Measurements from ENCODE around the genes EBF4, OXT, SLC4A11 and HSPA12B.

- PRO-cap: no peak
- RAMPAGE, long total RNA, 4 experiments: no peak in any of the 4 experiments
These were observed 42.0 kb downstream of the SIRPA start for GRCh38 chr20:1936762-1938122.

- PRO-cap: bidirectional peak, plus-strand start at chr20:1945452, minus-strand start at chr20:1945135
- RAMPAGE, long total RNA, 4 experiments: no peak in any of the 4 experiments
These were observed 49.0 kb downstream of the PDYN start for GRCh38 chr20:1944335-1945739.

- PRO-cap: no peak
- RAMPAGE, long total RNA, 4 experiments: no peak in any of the 4 experiments
These were observed 34.7 kb upstream of the TGM3 start for GRCh38 chr20:2261235-2261451.

- PRO-cap: no peak
- RAMPAGE, long total RNA, 4 experiments: no peak in any of the 4 experiments
These were observed 6.9 kb downstream of the SNRPB start for GRCh38 chr20:2463304-2464469.

DNA sequence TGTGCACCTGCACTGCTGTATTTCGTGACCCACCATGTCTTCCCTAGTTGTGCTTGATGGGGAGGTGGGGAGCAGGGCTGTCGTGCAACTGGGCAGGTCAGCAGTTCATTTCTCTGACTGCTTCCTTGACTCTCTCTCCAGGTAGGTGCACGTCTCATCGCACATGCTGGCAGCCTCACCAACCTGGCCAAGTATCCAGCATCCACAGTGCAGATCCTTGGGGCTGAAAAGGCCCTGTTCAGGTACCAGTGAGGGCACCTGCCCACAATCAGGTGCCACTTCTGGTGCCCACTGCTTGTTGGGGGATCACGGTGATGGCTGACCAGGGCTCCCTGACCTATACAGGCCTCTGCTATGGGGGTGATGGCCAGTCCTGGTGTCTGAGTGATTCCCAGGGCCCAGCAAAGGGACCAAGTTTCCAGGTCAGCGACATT is 3.4 kb downstream of the NOP56 start:
- PRO-cap: no peak
- RAMPAGE, long total RNA, 4 experiments: no peak in any of the 4 experiments

DNA sequence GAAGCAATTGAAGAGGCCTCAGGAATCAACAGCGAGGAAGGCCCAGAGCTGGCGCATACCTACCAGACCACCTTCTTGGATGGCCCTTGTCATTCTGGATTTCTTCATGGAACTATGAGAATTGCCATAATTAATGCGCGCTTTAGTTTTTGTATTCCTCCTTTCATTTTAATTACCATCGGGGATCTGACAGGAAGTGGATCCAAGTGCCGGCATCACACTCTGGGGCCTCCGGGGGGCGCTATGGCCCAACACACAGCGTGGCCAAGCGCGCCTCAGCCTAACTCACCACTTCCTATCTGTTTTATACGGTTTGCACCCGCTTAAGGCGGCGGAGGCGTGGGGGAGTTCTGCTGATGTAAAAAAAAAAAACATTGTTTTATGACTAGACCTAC is 4.7 kb upstream of the EBF4 start:
- PRO-cap: no peak
- RAMPAGE, long total RNA, 4 experiments: no peak in any of the 4 experiments

- PRO-cap: bidirectional peak, plus-strand start at chr20:2692786, minus-strand start at chr20:2692610
- RAMPAGE, long total RNA, 4 experiments: no peak in any of the 4 experiments
These were observed at the start of gene EBF4 for GRCh38 chr20:2692459-2692905. EBF4 (plus strand) TSS chr20:2692780.

DNA sequence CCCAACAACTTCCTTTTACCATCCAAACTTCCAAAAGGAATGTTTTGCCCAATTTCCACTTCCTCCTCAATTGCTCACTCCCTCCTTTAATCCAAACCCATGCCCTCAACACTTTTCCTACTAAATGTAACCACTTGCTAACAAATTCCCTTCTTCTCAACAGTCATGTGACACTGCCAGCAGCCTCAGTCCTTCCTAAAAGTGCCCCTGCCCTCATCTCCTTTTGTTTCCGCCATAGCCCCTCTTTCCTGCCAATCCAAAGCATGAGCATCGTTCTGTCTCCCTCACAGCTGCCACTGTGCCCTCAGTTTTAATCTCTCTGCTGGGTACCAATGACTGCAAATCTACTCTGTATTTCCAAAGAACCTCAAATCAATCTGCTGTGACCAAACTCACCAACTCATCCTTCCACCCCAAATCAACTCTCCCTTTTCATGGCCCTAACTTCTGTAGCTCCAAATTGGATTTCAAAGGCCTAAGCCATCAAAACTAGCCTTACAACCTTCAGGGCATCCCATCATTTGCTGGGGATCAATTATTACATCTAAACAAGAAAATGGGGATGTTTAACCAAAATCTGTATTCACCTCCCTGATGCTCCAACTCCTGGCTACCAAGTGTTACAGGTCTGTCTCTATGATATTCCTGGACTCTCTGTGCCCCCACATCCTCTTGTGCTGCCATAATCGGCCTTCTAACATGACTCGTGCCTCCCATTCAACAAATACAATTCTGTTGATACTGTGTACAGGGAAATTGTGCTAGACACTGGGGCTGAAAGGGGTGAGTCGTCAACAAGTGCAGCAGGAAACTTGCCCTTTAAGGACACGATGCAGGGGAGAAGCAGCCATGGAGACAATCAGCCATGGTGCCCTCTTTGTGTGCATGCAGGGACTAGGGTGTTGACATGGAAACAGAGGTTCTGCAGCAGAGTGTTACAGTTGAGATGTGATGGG is 3.5 kb downstream of the PCED1A start:
- PRO-cap: no peak
- RAMPAGE, long total RNA, 4 experiments: start-site peak on the minus strand in 1 of 4 experiments, centred at position 564 of the sequence, 12 reads per replicate

DNA sequence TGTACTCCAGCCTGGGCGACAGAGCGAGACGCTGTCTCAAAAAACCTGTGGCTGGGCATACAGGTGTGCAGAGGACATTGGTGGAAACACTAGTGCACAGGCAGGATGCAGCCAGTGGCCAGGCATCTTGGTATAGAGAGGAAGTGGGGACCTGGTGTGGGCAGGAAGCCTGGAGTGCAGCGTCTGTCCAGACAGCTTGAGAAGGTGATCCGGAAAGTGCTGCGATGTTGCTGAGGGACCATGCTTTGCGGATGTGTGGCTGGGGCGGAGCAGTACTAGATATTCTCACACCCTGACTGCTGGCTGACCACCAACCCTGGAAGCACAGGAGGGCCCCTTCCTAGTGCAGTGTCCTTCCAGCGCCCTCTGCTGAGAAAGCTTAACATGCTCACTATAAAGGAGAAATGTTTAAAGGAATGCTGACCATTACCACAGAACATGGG is 11.4 kb downstream of the VPS16 start:
- PRO-cap: no peak
- RAMPAGE, long total RNA, 4 experiments: no peak in any of the 4 experiments

GRCh38 chr20:2872145-2873233 is 792 bp upstream of the PTPRA start:
- PRO-cap: bidirectional peak, plus-strand start at chr20:2872661, minus-strand start at chr20:2872680
- RAMPAGE, long total RNA, 4 experiments: no peak in any of the 4 experiments

DNA sequence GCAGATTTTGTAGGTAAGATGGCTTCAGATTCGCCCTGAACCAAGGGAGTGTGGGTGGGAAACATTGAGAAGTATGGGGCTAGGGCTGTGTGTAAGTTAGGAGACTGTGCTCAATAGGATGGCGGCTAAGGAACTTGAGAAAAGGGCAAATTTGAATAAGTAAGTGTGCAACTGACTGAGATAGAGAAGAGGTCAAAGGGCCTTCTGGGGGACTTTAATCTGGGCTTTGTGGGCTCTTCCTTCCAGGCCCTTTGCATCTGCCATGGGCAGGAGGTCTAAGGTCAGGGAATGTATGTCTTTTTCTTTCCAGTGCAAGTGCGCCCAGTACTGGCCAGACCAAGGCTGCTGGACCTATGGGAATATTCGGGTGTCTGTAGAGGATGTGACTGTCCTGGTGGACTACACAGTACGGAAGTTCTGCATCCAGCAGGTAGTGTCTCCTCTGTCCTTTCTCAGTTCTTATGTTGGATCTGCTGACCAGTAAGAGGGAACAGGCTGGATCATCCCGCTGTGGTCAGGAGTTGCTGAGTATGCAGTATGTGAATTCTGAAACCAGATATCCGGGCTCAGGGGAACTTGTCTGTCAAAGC is 22.3 kb upstream of the GNRH2 start:
- PRO-cap: no peak
- RAMPAGE, long total RNA, 4 experiments: no peak in any of the 4 experiments

DNA sequence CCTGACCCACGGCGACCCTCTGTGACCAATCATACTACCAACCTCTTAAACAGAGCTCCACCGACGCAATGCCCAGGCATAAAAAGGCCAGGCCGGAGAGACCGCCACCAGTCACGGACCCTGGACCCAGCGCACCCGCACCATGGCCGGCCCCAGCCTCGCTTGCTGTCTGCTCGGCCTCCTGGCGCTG is at the start of gene OXT:
TSS of gene OXT (plus strand) at position 107 of the 190 bp plus-strand sequence.
- PRO-cap: no peak
- RAMPAGE, long total RNA, 4 experiments: no peak in any of the 4 experiments

- PRO-cap: no peak
- RAMPAGE, long total RNA, 4 experiments: no peak in any of the 4 experiments
These were observed 36.7 kb upstream of the AVP start for GRCh38 chr20:3121104-3121680.

GRCh38 chr20:3174231-3174648 is 891 bp upstream of the LZTS3 start:
- PRO-cap: no peak
- RAMPAGE, long total RNA, 4 experiments: no peak in any of the 4 experiments

DNA sequence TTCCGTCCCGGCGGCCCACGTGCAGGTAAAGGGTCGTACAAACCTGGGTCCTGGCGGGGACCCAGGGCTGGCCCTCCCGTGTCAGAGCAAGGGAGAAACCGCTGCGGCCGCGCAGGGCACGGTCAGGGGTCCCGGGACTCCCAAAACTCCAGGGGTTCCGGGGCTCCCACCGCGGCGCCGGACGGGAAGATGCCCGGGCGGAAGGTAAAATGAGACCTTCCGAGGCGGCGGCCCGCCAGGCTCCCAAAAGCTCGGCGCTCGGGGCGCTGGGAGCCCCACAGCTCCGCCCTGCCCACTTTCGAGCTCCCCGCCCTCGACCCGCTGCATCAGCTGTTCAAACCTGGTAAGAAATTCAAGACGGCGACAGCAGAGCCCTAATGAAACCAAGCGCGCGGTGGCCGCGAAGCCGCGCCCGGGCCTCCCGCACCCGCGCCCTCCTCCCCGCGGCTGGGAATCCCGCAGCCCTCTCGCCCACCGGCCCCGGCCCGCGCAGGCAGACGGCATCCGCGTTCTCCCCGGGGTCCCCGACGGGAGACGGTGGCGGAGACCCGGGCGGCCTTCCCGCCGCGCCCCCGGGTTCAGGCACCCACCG is 389 bp downstream of the SLC4A11 start:
- PRO-cap: no peak
- RAMPAGE, long total RNA, 4 experiments: no peak in any of the 4 experiments

- PRO-cap: no peak
- RAMPAGE, long total RNA, 4 experiments: no peak in any of the 4 experiments
These were observed at the start of gene SLC4A11 for GRCh38 chr20:3239097-3239336. SLC4A11 (minus strand) TSS chr20:3239190.

GRCh38 chr20:3314935-3315591 is 76.1 kb upstream of the SLC4A11 start:
- PRO-cap: no peak
- RAMPAGE, long total RNA, 4 experiments: no peak in any of the 4 experiments

GRCh38 chr20:3686769-3687394 is 5.1 kb upstream of the ADAM33 start:
- PRO-cap: no peak
- RAMPAGE, long total RNA, 4 experiments: no peak in any of the 4 experiments

- PRO-cap: bidirectional peak, plus-strand start at chr20:3732697, minus-strand start at chr20:3732580
- RAMPAGE, long total RNA, 4 experiments: no peak in any of the 4 experiments
These were observed at the start of gene HSPA12B for GRCh38 chr20:3732283-3733097. HSPA12B (plus strand) TSS chr20:3732685.

DNA sequence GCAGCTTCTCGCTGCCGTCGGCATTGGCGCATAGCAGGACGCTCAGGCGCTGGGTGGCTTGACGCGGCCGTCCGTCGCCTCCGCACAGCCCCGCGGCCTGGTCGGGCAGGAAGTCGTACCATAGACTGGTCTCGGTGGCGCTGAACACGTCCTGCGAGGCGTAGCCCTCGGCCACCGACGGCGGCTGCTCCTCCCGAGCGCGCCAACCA is 870 bp downstream of the CENPB start:
- PRO-cap: unidirectional peak, plus-strand start at position 121 of the sequence
- RAMPAGE, long total RNA, 4 experiments: no peak in any of the 4 experiments

Data from gastroesophageal sphincter (tissue), 4 donors.